A549 (cell line): Measurements from ENCODE around the gene POMT1.

DNA sequence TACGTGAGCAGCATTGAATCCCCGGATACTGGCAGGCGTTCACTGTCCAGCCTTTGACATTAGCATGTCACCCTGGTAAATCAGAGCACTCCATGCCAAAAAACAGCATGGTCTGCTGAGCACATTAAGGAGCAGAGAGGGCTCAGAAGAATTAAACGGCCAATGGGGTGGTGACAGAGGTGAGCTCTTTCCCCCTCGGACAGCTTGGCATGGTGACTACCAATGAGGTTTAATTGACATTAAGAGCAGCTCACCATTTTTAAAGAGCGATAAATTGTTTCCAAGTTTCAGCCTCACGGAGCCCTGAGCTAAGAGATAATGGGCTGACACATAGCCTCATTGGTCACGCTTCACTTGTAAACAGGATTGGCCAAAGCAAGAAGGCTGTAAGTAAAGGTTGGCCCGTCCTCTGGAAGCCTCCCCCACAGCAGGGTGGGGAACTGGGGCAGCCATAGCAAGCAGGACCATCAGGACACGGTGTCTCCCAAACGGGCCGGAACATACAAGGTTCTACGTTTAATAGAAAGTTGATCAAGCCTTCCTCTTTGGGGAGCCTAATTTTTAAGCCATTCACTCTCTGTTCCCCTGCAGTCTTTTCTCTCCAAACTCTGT, 26.0 kb downstream of the QRFP start:
- PRO-cap = no peak
CAGE:
- cytosol, long polyA plus RNA = no peak
- long polyA plus RNA = no peak
- nucleus, long polyA plus RNA = no peak

GRCh38 chr9:130893199-130894309, 3.1 kb downstream of the QRFP start:
- PRO-cap = bidirectional peak, plus-strand start at chr9:130893834, minus-strand start at chr9:130893758
CAGE:
- cytosol, long polyA plus RNA = no peak
- long polyA plus RNA = no peak
- nucleus, long polyA plus RNA = no peak

GRCh38 chr9:131085216-131085642, 11.1 kb upstream of the AIF1L start:
- PRO-cap = no peak
CAGE:
- cytosol, long polyA plus RNA = no peak
- long polyA plus RNA = no peak
- nucleus, long polyA plus RNA = no peak

- PRO-cap = no peak
CAGE:
- cytosol, long polyA plus RNA = no peak
- long polyA plus RNA = no peak
- nucleus, long polyA plus RNA = no peak
These were observed 1.7 kb upstream of the AIF1L start for GRCh38 chr9:131094637-131095077.

DNA sequence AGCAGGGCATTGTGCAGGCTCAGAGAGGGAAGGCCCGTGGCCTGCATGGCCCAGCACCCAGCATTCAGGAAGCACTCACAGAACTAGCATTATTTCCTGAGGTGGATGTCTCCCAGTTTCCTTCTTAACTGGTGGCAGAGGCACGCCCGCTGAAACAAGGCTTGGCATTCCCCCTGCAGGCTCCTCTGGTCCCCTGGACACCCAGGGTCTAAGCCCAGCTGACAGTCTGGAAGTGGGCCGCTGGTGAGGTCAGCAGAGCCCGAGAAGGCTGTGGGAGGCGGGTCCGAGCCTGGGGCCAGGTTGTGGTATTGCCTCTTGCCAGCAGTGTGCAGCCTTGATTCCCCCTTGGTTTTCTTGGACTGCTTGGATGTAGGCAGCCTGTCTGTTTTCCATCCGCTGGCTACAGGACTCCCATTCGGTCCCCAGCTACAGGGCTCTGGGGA, 1.5 kb downstream of the AIF1L start:
- PRO-cap = no peak
CAGE:
- cytosol, long polyA plus RNA = no peak
- long polyA plus RNA = no peak
- nucleus, long polyA plus RNA = no peak

DNA sequence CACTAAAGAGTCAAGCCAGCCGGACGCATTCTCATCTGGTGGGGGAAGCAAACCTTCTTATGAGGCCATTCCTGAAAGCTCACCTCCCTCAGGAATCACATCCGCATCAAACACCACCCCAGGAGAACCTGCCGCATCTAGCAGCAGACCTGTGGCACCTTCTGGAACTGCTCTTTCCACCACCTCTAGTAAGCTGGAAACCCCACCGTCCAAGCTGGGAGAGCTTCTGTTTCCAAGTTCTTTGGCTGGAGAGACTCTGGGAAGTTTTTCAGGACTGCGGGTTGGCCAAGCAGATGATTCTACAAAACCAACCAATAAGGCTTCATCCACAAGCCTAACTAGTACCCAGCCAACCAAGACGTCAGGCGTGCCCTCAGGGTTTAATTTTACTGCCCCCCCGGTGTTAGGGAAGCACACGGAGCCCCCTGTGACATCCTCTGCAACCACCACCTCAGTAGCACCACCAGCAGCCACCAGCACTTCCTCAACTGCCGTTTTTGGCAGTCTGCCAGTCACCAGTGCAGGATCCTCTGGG, 71.9 kb downstream of the NUP214 start:
- PRO-cap = no peak
CAGE:
- cytosol, long polyA plus RNA = no peak
- long polyA plus RNA = no peak
- nucleus, long polyA plus RNA = no peak

- PRO-cap = no peak
CAGE:
- cytosol, long polyA plus RNA = no peak
- long polyA plus RNA = no peak
- nucleus, long polyA plus RNA = no peak
These were observed 40.8 kb downstream of the FAM78A start for GRCh38 chr9:131235124-131236249.

DNA sequence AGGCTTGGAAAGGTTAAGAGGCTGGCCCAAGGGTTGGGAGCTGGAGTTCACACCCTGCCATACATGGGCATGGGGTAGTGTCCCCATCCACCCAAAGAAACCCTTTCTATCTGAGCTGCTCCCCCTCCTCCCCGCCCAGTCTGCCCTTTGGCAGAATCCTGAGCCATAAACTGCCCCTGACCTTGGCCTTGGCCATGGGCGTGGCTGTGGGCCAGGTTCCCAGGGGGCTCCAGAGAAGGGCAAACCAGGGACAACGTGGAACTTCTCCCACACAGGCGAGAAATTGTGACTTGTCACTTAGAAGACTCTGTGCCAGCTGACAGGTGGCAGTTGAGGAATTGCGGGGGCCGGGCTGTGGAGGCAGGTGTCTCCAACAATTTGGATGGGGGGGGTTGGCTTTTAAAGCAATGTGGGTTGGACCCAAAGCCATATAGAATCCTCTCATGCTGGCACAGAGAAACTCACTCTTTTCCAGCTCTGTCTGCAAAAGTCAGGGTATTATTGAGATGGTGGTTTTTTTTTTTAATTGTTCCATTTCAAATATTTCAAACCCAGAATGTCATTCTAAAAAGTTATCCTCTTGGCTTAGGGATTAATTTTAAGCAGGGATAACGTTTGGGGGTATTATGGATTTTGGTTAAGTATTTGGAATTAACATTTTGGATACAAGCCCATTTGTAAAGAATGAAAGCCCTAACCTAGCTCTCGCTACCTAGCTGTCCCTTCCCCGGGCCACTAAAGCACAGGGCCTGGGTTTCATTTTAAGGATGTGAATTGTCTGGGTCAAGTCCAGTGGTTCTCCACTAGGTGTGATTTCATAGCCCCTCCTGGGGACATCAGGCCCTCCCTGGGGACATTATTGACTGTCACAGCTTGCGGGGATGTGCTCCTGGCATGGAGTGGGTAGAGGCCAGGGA, 4.5 kb downstream of the FAM78A start:
- PRO-cap = no peak
CAGE:
- cytosol, long polyA plus RNA = no peak
- long polyA plus RNA = no peak
- nucleus, long polyA plus RNA = no peak

DNA sequence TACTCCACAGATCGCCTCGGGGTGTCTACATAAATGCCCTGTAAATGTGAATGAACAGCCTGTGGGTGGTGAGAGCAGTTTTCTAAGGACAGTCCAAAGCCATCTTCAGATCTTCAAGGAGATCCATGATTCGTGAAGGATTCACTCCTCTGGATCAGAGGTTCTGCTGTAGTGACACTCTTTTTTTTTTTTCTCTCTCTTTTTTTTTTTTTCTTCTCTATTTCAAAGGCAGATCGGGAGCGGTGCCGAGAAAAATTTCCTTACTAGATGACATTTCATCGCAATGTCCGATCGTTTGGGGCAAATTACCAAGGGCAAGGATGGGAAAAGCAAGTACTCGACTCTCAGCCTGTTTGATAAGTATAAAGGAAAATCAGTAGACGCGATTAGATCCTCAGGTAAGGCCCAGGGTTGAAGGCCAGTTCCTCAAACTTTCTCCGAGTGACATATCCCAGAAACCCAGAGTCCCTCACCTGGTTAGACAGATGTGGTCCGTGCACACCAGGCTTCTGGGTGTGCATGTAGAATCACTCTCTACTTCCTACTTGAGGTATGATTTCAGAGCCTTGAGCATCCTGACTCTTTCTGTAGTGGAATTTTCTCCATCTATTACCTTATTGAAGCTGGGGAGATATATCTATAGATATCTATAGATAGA, 36.1 kb downstream of the PRRC2B start:
- PRO-cap = no peak
CAGE:
- cytosol, long polyA plus RNA = no peak
- long polyA plus RNA = no peak
- nucleus, long polyA plus RNA = no peak

GRCh38 chr9:131433119-131433460, 39.2 kb downstream of the PRRC2B start:
- PRO-cap = no peak
CAGE:
- cytosol, long polyA plus RNA = no peak
- long polyA plus RNA = no peak
- nucleus, long polyA plus RNA = no peak

DNA sequence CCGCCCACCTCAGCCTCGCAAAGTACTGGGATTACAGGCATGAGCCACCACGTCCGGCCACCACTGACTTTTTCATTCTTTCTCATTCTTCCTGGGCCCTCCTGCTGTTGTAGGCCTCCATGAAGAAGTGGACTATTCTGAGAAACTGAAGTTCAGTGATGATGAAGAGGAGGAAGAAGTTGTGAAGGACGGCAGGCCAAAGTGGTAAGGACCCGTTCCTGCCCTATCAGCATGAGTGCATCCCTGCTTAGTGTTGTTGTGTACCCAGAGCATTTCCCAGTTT, 47.8 kb upstream of the POMT1 start:
- PRO-cap = no peak
CAGE:
- cytosol, long polyA plus RNA = no peak
- long polyA plus RNA = no peak
- nucleus, long polyA plus RNA = no peak

GRCh38 chr9:131502495-131503741, at the start of gene POMT1:
POMT1 (plus strand) TSS chr9:131502918.
- PRO-cap = bidirectional peak, plus-strand start at chr9:131502945, minus-strand start at chr9:131502871
CAGE:
- cytosol, long polyA plus RNA = no peak
- long polyA plus RNA = no peak
- nucleus, long polyA plus RNA = no peak

- PRO-cap = no peak
CAGE:
- cytosol, long polyA plus RNA = no peak
- long polyA plus RNA = no peak
- nucleus, long polyA plus RNA = no peak
These were observed 1.2 kb downstream of the POMT1 start for GRCh38 chr9:131503894-131504433.

DNA sequence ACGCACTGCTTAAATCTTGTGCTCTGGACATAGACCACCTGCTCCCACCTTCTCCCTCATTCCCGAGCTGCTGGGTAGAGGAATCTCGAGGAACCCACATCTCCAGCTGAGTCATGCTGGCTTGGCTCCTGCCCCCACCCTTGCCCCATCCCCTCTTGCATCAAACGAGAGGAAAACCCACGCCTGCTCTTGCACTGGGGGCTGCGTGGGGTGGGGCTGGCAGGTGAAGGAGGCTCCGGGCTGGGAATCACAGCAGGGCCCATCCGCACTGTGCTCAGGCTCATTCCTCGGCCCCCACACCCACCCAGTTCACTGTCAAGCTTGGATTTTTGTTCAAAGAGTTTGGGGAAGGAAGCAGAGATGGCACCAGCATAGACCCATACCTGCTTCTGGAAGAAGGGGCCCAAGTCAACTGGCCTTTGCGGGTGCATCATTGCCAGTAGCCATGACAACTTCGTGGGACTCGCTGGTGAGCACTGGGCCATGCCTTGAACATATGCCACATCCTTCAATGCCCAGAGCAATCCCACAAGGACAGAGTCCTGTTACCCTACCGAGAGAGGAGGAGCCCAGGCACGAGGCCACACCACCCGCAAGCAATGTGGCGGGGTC, 48.3 kb downstream of the PRRT1B start:
- PRO-cap = no peak
CAGE:
- cytosol, long polyA plus RNA = no peak
- long polyA plus RNA = no peak
- nucleus, long polyA plus RNA = no peak

GRCh38 chr9:131658180-131659366, 81.3 kb downstream of the RAPGEF1 start:
- PRO-cap = no peak
CAGE:
- cytosol, long polyA plus RNA = no peak
- long polyA plus RNA = no peak
- nucleus, long polyA plus RNA = no peak

- PRO-cap = no peak
CAGE:
- cytosol, long polyA plus RNA = no peak
- long polyA plus RNA = no peak
- nucleus, long polyA plus RNA = no peak
These were observed 12.0 kb downstream of the RAPGEF1 start for GRCh38 chr9:131727797-131728426.

GRCh38 chr9:131736094-131736819, 3.6 kb downstream of the RAPGEF1 start:
- PRO-cap = no peak
CAGE:
- cytosol, long polyA plus RNA = no peak
- long polyA plus RNA = no peak
- nucleus, long polyA plus RNA = no peak

- PRO-cap = no peak
CAGE:
- cytosol, long polyA plus RNA = no peak
- long polyA plus RNA = no peak
- nucleus, long polyA plus RNA = no peak
These were observed 20.4 kb downstream of the MED27 start for GRCh38 chr9:132059142-132059831.

GRCh38 chr9:132217144-132217656, 55.3 kb downstream of the NTNG2 start:
- PRO-cap = no peak
CAGE:
- cytosol, long polyA plus RNA = no peak
- long polyA plus RNA = no peak
- nucleus, long polyA plus RNA = no peak

GRCh38 chr9:132318896-132319917, 35.6 kb downstream of the SETX start:
- PRO-cap = no peak
CAGE:
- cytosol, long polyA plus RNA = no peak
- long polyA plus RNA = no peak
- nucleus, long polyA plus RNA = start-site peak on the minus strand at chr9:132319332-132319489, 15 and 17 reads in 2 replicates